ENCODE data around the gene PIK3CA.

- RRBS = no CpG with 5 or more reads among the region's 5 CpGs
Measured at GRCh38 chr3:177320802-177321363, 123.6 kb upstream of the TBL1XR1 start.

- RRBS = no CpG with 5 or more reads among the region's 1 CpG
Measured at GRCh38 chr3:177428982-177429311, 231.7 kb upstream of the TBL1XR1 start.

DNA sequence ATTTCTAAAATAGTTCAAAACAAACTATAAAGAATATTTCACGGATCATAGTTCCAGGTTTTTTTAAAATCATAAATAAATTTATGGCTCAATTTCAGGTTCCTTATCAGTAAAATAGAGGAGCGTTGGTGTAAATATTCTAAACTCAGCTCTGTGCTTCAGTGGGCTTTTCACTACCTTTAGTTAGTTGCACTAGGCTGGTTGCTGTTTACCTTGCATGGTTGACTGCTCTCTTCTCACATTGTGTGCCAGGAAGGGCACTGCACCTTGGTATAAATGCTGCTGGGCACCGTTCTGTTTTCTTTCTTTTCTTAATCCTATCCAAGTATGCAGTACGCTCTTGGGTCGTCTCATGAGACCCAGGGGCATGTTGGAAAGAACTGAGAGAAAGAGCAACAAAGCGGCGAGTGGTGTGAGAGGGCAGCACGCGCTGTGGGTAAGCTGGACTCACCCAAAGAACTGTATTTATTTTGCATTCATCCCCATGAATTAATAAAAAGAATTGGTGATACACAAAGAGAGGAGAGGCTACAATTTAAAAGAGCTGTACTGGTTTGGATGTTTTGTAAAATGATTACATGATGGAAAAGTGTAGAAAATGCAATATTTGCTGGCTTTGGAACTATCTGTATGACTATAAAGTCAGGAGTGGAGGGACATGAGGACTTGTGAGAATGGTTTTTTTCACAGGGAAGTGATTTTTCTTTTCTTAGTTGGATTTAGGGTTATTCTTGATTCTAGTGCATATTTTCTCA is 22.5 kb downstream of the KCNMB2 start:
- RRBS = no CpG with 5 or more reads among the region's 9 CpGs

GRCh38 chr3:179027554-179027974 is 44.0 kb downstream of the ZMAT3 start:
- RRBS = no CpG with 5 or more reads among the region's 5 CpGs

DNA sequence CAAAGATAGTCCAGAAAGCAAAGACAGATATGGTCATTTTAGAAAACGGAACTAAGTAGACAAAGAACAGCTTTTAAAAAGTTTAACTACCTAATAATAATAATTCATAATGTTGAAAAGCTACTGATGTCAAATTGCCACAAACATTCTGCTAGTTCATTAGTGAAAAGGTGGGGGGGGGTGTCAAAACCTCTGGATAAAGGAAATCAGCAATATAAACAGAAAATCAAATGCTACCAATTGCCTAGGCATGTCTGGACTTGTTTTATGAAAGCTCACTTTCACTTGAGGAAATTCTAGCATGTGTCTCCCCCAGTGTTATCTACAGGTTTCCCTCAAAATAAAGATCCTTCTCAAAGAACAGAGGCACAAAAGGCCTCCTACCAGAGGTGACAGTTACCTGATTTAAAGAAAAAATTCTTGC is 1.7 kb downstream of the ZMAT3 start:
- RRBS = no CpG with 5 or more reads among the region's 1 CpG

- RRBS = 2% methylated on average over 12 of the region's 97 CpGs
Measured at GRCh38 chr3:179147895-179148908, at the start of gene PIK3CA. Gene PIK3CA (plus strand): TSS chr3:179148357.

GRCh38 chr3:179266811-179267372 is 16.0 kb upstream of the KCNMB3 start:
- RRBS = no CpG with 5 or more reads among the region's 20 CpGs

DNA sequence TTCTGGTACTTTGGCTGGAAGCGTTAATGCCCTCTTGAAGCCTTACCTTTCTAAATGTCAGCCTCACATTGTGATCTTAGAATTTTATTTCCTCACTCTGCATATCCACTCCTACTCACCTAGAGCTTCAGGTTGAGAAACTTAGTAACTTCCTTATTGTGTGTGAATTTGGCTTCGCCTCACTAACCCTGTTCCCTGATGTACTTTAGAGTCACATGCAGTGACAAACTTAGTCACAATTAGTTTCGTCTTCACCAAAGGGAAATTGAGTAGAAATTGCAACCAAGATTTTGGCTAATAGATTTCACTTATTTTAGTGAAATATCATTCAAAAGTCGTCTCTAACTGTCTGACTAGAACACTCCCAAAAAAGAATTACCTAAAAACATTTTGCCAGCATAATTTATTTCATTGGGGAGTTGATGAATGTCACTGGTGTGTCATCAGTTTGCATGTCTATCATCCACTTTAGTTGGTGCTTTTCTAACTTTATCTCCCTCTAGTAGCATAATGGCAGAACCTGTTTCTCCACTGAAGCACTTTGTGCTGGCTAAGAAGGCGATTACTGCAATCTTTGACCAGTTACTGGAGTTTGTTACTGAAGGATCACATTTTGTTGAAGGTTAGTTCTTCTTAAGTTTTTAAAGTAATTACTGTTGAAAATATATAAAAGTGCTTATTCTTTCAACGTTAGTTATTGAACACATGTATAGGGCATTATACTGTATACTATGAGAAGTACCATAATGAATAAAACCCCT is 1.0 kb downstream of the MFN1 start:
- RRBS = no CpG with 5 or more reads among the region's 6 CpGs

DNA sequence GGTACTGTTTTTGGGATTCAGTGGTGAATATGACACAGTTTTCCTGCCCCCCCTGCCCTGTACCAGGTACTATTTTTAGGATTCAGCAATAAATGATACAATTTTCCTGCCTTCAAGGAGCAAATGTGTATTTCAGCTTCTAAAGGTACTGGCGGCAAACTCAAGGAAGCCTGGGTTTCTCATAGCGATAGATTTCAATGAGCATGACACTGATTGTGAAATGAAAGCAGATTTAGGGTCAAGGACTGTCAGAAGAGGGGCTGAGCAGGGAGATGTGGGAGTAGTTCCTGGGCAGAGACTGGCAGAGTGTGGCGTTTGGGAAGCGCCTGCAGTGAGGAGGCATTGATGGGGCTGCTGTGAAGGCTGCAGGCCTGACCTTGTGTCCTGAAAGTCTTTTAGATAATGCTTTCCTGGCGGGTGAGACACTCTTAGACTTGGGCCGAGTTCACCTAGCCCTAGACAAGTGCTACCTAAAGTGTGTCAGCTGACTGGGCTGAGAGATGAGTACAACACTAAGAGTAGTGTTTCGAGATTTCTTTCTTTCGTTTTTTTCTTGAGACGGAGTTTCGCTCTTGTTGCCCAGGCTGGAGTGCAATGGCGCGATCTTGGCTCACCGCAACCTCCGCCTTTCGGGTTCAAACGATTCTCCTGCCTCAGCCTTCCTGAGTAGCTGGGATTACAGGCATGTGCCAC is 20.7 kb downstream of the USP13 start:
- RRBS = no CpG with 5 or more reads among the region's 16 CpGs

DNA sequence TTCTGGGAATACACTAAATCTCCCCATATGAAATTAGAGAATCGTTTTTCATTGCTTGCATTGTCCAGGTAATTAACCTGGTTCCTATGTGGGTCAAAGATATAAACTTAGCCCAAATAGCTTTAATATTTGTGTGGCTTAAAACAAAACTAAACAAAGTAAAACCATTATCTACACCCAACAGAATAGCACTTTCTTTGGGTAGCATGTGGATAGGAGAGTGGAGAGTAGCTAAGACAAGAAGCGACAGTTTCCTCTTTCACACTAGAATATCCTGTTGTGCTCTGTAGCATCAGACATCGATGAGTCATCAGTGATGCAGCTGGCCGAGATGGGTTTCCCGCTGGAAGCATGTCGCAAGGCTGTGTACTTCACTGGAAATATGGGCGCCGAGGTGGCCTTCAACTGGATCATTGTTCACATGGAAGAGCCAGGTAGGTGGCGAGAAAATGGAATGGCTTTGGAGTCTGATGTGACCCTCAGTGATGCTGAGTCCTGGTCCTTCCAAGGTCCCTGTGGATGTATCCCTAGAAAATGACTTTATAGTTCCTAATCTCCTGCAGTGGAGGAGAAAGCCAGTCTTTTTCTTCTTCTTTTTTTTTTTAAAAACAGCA is 108.1 kb downstream of the USP13 start:
- RRBS = no CpG with 5 or more reads among the region's 9 CpGs

DNA sequence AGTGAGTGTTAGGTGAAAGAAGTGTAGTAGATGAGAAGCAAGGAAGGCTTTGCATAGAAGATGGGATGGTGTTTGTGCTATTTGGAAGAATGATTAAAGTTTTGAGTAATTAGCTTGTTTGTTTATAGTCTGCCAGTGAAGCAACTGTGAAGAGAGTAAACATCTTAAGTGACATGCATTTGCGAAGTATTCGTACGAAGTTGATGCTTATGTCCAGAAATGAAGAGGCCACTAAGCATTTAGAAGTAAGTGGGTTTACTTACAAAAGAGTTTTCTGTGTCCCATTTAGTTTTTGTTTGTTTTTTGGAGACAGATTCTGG is 36.6 kb downstream of the FXR1 start:
- RRBS = no CpG with 5 or more reads among the region's 3 CpGs

DNA sequence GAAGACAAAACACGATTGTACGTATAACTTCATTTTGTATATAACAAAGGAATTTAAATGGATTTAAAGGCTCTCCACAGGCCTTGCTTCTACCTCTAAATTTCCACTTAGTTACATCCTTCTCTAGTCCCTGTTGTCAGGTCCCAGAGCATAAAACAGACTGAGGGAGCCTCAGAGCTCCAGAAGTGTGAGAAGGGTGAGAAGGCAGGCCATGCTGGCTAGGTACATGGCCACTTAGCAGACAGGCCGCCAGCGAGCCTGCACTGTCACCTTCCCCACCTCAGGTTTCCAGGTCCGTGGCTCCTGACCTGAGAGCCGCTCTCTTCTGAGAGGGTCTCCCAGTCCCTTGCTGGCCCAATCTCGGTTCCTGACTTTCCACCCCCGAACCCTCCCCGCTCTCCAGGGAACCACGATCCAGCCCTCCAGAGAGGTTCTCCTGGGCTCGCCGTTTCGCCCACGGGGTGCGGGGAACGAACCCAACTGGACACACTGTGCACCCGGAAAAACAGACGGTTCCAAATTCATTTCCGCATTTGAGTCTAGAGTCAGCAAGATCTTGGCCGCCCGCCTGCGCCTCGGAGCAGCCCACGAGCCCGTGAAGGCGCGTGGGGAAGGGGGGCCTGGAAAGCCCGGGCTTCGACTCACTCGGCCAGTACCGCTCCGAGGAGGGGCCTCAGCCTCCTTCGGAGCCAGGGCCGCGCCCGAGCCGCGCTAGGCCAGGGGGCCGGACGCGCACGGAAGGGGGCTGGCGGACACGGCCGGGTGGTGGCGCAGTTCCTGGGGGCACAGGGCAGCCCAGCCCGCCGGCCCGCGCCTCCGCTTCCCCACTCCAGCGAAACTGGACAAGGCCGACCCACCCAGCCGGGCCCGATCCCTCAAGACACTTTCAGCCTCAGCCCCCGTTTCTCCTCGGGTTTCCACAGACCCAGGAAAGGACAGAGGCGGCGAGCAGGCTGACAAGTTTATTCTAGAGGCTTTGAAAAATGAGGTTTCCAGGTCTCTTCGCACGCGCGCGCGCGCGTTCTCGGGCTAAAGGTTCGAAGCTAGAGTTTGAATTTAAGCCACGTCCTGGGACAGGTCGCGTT is 16.6 kb upstream of the SOX2 start:
- RRBS = 3% methylated on average over 21 of the region's 72 CpGs

GRCh38 chr3:181712560-181713888 is 1.3 kb downstream of the SOX2 start:
- RRBS = 8% methylated on average over 20 of the region's 81 CpGs

DNA sequence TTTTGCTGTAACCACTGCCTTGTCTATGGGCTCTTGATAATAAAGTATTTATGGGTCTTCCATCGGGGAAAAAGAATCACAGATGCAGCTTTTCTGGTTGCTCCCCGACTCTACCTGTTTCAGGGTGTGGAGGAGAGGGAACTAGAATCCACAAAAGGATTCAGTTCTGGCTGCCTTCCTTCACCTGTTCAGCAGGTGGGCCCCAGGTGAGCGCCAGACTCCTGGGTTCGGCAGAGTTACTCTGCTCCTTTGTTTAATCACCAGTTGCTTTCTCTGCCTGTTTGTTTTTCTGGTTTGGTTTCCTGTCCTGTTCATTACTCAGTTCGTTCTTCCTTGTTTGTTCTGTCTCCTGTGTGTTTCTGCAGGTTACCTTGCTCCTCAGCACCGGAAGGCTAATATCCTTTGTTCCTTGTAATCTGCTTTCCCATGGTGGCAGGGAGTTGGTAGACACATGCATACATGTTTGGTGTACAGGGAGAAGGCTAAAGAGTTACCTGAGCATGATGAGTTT is 508.5 kb upstream of the ATP11B start:
- RRBS = no CpG with 5 or more reads among the region's 6 CpGs

DNA sequence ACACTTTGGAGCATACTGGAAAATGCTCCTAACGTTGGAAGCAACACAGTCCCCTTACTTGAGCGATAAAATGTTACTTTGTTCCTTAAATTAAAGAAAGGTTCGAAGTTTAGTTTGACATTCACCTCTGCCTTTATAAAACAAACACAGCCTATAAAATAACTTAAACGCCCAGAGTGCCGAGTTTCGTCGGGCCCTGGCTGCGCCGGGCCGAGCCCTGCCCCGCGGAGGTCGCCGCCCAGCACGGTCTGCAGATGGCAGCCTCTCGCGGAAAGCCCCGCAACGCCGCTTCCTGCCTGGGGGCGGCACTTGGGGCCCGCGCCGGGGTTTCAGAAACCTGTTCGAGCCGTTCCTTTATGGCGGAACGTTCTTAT is 111.2 kb upstream of the ATP11B start:
- RRBS = no CpG with 5 or more reads among the region's 28 CpGs

GRCh38 chr3:182740383-182741009 is 52.8 kb upstream of the ATP11B start:
- RRBS = no CpG with 5 or more reads among the region's 9 CpGs

- RRBS = no CpG with 5 or more reads among the region's 2 CpGs
Measured at GRCh38 chr3:182802297-182802962, 9.1 kb downstream of the ATP11B start.

DNA sequence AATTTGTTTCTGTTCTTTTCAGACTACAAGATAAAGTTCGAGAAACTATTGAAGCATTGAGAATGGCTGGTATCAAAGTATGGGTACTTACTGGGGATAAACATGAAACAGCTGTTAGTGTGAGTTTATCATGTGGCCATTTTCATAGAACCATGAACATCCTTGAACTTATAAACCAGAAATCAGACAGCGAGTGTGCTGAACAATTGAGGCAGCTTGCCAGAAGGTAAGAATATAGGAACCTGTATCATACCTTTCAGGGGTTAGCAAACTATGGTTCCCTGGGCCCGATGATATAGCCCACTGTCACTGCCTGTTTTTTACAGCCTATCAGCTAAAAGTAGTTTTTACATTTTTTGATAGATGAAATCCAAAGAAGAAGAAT is 80.5 kb downstream of the ATP11B start:
- RRBS = no CpG with 5 or more reads among the region's 3 CpGs

GRCh38 chr3:183094622-183095105 is 4.6 kb downstream of the MCCC1 start:
- RRBS = no CpG with 5 or more reads among the region's 4 CpGs